Helper T cell (primary cell): Measurements from ENCODE around the gene TSHZ1.

- PRO-cap, 2 experiments: no peak in any of the 2 experiments
These were observed 22.3 kb downstream of the CYB5A start for GRCh38 chr18:74269048-74270300.

- PRO-cap, 2 experiments: no peak in any of the 2 experiments
These were observed 1.1 kb downstream of the CYB5A start for GRCh38 chr18:74290636-74291161.

GRCh38 chr18:74368635-74369519, 53.2 kb downstream of the C18orf63 start:
- PRO-cap, 2 experiments: no peak in any of the 2 experiments

DNA sequence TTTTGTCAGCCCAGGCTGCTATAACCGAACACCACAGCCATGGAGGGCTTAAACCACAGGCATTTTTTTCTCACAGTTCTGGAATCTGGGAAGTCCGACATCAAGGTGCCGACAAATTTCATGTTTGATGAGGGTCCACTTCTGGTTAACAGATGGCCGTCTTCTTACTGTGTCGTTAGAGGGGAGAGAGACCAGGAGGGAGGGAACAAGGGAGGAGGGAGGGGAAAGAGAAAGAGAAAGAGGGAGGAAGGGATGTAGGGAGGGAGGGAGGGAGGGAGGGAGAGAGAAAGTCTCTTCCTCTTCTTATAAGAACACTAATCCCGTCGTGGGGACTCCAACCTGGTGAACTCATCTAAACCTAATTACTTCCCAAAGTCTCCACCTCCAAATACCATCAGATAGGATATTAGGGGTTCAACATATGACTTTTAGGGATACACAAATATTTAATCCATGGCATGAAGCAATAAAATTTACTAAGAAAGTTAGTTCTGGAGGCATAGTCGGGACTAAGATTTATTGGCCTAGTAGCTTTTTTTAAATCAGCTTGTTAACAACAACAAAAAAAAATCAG, 6.3 kb upstream of the CNDP2 start:
- PRO-cap, 2 experiments: no peak in any of the 2 experiments

- PRO-cap, 2 experiments: no peak in any of the 2 experiments
These were observed 12.5 kb downstream of the CNDP1 start for GRCh38 chr18:74546512-74547552.

GRCh38 chr18:74598024-74598892, 588 bp downstream of the ZNF407 start:
- PRO-cap, 2 experiments: peak in 2 of 2 experiments; most common plus-strand start chr18:74598153 (in 2); most common minus-strand start chr18:74598442 (in 2)

- PRO-cap, 2 experiments: peak in 1 of 2 experiments; most common plus-strand start chr18:74995143 (in 1); most common minus-strand start chr18:74995008 (in 1)
These were observed 213.9 kb downstream of the PTGR3 start for GRCh38 chr18:74994916-74995495.

DNA sequence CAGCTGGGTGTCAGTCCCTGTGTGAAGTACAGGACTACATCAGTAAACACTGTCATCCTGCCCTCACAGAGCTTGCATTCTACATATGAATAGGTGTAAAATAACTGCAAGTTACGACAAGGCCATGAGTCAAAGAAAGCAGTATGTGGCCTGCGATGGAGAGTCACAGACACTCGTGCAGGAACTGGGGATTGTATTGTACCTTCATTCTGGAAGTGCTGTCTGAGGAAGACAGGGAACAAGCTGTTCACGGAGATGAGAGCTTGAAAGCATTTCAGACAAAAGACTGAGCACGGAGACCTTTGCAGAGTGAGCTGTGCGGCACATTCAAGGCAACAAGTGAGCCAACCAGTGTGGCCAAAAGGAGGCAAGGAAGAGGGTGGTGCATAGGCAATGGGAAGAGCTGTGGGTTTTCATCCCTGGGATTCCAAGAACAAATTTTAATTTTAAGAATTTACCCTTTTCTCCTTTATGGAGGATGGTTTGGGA, 182.0 kb downstream of the PTGR3 start:
- PRO-cap, 2 experiments: no peak in any of the 2 experiments

DNA sequence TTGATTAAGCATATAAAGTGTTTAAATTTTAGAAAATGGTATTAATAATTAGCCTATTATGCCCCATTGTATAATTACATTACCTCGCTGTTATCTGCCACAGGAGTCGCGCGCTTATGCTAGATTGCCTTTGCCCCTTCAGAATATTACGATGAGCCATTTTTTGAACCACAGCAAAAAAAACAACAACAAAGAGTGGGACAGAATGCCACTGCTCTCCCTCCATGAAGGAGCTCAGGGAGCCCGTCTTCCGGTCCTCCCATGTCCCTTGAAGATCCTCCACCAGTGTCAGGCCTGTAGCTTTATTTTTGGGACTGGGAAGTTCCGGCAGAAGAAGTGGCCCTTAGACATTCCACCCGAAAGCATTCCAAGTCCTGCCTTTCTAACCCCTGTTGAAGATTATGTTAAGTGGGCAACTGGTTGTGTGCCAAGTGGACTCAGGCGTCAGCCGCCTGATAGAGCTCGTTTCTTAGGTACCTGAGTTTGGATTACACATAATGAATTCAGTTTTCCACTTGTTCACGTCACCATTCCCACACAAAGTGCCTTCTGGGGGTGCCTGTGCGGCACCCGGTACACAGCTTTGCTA, 156.6 kb downstream of the PTGR3 start:
- PRO-cap, 2 experiments: no peak in any of the 2 experiments

DNA sequence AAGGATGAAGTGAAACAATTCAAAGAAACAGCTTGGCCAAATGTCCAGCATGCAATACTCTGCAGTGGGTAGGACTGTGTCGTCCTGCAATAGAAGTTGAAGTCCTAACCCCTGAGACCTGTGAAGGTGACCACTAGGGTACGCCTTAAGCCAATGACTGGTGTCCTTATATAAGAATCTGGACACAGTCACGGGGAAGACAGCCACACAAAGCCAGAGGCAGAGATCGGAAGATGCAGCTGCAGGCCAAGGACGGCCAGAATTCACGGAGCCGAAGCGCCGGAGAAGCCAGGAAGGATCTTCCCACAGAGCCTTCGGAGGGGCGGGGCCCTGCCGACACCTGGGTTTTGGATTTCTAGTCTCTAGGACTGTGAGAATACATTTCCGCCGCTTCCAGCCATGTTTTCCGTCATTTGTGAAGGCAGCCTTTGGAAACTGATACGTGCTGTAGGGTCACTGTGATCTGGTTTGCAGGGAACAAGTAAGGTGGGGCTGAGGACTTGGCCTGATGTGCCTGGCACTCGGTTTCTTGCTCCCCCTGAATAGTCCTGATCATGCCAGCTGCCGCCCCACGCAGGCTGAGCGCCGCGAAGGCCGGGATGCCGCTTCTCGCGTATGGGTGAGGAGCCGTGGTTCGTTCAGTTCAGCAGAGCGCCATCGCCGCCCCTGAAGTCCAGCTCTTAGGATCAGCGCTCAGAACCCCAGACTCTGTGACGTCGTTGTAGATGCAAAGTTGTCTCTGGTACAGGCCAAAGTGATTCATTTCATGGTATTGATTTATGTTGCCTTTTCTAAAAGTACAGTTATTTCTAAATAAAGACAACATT, 38.7 kb downstream of the PTGR3 start:
- PRO-cap, 2 experiments: no peak in any of the 2 experiments

GRCh38 chr18:75210309-75211036, at the start of gene TSHZ1:
Gene TSHZ1 (plus strand): TSS chr18:75210797.
- PRO-cap, 2 experiments: peak in 2 of 2 experiments; most common plus-strand start chr18:75210797 (in 2); most common minus-strand start chr18:75210577 (in 2)

- PRO-cap, 2 experiments: peak in 2 of 2 experiments; most common plus-strand start chr18:75211500 (in 2); most common minus-strand start chr18:75211196 (in 1)
These were observed 565 bp downstream of the TSHZ1 start for GRCh38 chr18:75211037-75211686.

DNA sequence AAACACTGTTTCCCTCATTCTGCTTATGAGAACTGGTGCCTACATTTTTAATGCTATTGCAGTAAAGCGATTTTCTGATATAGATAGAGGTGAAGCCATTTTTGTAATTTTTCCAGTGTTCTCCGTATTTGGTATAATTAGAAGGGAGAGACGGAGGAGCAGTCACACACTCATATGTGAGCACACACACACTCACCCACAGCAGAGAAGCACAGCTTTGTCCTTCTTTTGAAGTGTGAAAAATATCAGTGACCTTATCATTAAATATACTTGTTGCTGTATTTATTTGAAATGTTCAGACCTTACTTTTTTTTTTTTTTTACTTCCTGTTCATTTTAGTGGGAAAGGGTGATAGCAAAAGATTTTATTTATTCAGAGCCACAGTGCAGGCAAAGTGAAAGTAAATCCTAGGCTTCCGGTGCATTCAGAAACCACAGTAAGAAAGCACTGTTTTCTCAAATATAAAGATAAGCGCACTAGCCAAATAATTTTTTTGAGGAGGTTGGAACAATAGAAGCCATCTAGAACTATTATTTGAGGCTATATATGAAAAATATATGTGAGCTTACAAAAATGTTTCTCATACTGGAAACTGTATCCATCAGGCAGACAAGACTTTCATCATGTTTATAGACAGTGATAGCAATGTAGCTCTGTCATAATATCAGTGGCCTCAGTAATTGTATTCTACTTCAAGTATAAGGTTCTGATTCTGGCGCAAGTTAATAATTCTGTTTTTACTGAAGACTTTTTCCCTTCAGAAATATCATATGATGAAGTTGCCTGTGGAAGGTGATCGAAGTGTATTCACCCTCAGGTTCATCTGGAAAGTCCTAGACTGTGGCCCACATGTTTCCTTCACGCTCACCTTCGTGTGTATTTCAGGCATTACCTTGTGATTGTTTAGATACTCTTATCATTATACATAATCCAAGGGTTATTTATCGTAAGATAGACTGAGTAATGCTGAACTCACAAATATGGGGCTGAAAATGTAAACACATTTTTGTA, 37.3 kb downstream of the TSHZ1 start:
- PRO-cap, 2 experiments: peak in 1 of 2 experiments; most common plus-strand start position 489 of the sequence (in 1)

DNA sequence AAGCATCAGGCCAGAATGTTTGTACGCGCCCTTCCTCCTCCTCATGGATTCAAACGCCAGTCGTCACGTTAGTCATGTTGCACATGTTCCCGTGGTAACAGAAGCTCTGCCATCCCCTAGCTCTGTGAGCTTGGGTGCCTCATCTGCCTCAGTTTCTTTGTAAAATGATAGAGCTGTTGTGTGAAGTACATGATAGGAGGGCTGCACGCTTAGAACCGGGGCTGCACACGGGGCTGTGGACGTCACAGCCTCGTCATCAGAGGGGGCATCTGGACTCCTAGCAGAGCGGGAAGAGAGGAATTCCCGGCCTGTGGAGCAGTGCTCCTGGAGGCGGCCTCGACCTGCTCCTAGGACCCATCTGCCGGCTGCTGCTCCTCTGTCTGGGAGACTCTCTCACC, 47.1 kb downstream of the TSHZ1 start:
- PRO-cap, 2 experiments: no peak in any of the 2 experiments

GRCh38 chr18:75286409-75286744, 75.8 kb downstream of the TSHZ1 start:
- PRO-cap, 2 experiments: no peak in any of the 2 experiments

- PRO-cap, 2 experiments: no peak in any of the 2 experiments
These were observed 227.5 kb upstream of the SMIM21 start for GRCh38 chr18:75655096-75655345.

DNA sequence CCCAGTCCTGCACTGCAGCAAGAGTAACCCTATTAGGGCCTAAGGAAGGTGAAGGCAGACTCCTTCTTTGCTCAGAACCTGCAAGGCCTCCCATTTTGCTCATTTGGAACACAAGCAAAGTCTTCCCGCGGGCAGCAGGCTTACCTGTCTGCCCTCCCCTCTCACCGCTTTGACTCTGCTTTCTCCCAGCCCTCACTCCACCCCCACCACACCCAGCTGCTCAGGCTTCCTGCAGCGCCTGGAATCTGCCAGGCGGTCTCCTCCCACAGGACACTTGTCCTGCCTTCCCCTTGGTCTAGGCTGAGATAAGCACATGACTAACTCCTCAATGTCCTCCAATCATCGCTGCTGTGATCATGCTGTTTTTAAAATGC, 430.1 kb downstream of the ZNF516 start:
- PRO-cap, 2 experiments: no peak in any of the 2 experiments

DNA sequence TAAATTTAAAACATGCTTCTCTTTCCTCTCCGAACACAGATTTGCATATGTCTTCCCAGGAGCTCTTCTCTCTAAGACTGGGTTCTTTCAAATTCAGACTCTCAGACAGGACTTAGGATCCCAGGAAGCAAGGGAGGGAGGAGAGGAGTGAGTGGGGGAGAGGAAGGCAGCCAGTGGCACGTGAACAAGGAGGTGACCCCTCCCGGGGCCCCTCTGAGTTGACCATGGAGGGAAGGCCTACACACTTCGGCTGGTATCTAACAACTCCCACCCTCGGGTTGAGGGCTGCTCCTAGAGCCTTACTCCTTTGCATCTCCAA, 344.3 kb downstream of the ZNF516 start:
- PRO-cap, 2 experiments: no peak in any of the 2 experiments

DNA sequence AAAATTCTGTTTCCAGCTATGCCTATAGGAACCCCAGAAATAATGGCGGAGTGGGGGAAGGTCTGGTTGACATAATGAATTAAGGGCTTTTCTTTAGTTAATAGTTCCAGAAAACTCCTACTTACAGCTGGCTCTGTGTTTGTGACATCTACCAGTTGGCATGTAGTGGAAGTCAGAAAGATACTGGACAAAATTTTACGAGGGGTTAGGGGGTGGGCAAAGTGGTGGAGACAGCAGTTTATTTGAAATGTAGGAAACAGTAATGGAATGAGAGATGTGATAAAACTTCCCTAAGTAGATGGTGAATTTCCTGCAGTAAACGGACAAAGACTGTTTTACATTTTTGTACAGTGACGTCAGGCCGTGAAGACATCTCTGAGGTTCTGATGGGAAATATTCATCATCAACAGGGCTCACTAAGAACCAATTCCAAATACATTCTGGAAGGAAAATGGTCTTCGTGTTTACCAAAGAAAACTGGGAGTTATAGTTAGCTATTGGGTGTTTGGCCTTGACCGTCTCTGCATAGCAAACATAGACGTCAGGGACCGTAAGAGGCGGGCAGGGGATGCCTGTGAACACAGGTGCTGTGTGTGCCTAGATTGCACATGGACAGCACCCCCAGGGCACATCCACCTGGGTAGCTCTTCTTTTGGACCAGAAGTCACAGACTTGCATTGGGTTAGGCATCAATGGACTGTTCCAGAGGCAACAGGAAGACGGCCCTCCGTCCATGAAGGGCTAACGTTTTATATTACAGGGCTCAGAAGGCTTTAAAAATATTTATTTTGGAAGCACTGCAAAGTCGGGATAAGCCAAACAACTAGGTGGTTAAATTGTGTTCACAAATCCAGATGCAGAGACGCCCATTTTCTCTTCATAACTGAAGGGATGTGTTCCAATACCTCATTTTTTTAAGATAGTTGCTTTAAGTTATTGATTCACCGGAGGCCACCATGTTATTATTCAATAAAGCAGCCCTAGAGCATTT, 131.4 kb downstream of the ZNF516 start:
- PRO-cap, 2 experiments: no peak in any of the 2 experiments

DNA sequence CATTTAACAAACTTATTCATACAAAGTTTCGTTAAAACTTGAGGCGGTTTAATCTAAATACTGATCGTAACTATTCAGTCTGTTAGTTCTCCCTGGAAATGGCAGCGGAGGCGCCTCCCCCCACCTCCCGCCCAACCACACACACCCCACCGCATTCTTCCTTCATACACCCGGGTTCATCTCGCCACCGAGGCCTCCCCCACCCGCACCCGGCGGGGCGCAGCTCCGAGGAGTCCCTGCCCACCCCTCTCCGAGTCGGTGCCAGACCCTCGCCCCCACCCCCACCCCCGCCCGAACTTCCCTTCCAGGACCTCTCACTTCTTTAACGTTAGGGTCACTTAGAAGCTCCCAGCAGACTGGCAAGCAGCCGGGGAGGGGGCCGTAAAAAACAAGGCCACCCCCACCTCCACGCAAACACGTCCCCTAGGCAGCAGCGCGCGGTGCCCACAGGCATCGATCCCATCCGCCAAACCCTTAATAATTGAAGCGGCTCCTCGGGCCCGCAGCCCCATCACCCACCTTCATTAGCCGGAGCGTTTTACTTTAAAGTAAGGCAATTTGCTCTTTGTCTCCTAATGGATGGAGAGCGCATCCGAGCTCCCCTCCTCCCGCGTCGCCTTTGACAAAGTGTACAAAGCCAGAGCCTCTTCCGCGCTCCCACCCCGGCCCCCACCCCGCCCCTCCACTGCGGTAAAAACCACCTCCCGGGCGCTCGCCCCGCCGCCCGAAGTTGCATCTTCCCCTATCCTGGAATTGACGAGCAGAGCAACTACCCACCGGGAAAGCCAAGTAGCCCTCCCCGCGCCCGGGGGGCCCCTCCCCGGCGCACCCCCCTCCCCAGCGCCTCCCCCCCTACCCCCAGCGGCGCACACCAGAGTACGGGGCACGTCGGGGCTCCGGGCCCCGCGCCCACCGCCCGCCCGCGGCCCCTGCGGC, 595 bp downstream of the ZNF516 start:
- PRO-cap, 2 experiments: peak in 2 of 2 experiments; most common plus-strand start position 745 of the sequence (in 1); most common minus-strand start position 629 of the sequence (in 1)